Keratinocyte (primary cell): ENCODE measurements around the gene POTEJ.

GRCh38 chr2:129758801-129759373 lies 220.6 kb upstream of the RAB6C start:
CAGE:
- cytosol, long polyA minus RNA: no peak
- cytosol, long polyA plus RNA: no peak
- long polyA plus RNA: no peak
- nucleus, long polyA minus RNA: no peak
- nucleus, long polyA plus RNA: no peak

CAGE:
- cytosol, long polyA minus RNA: no peak
- cytosol, long polyA plus RNA: no peak
- long polyA plus RNA: no peak
- nucleus, long polyA minus RNA: no peak
- nucleus, long polyA plus RNA: no peak
Observed at GRCh38 chr2:130274729-130274928, 67.3 kb downstream of the CCDC115 start.

GRCh38 chr2:130370239-130371211 lies 14.7 kb downstream of the PTPN18 start:
CAGE:
- cytosol, long polyA minus RNA: no peak
- cytosol, long polyA plus RNA: no peak
- long polyA plus RNA: no peak
- nucleus, long polyA minus RNA: no peak
- nucleus, long polyA plus RNA: no peak

GRCh38 chr2:130611136-130611650 lies at the start of gene POTEJ:
POTEJ (plus strand) TSS chr2:130611440.
CAGE:
- cytosol, long polyA minus RNA: no peak
- cytosol, long polyA plus RNA: no peak
- long polyA plus RNA: no peak
- nucleus, long polyA minus RNA: no peak
- nucleus, long polyA plus RNA: no peak

CAGE:
- cytosol, long polyA minus RNA: no peak
- cytosol, long polyA plus RNA: no peak
- long polyA plus RNA: no peak
- nucleus, long polyA minus RNA: no peak
- nucleus, long polyA plus RNA: no peak
Observed at GRCh38 chr2:131041020-131041904, 52.0 kb downstream of the FAM168B start.

CAGE:
- cytosol, long polyA minus RNA: start-site peak on the minus strand at chr2:131051496-131051518, 75 reads; start-site peak on the minus strand at chr2:131051687-131051708, 59 reads; start-site peak on the minus strand at chr2:131052041-131052059, 20 reads; start-site peak on the minus strand at chr2:131052223-131052312, 12 reads
- cytosol, long polyA plus RNA: start-site peak on the minus strand at chr2:131051506-131051615, 469 and 123 reads in 2 replicates; start-site peak on the minus strand at chr2:131051699-131051711, 126 and 348 reads in 2 replicates
- long polyA plus RNA: no peak
- nucleus, long polyA minus RNA: start-site peak on the minus strand at chr2:131051507-131051634, 199 reads; start-site peak on the plus strand at chr2:131051657-131051719, 5 reads; start-site peak on the minus strand at chr2:131051706-131051712, 44 reads; start-site peak on the minus strand at chr2:131051815-131052017, 49 reads; start-site peak on the minus strand at chr2:131052280-131052429, 24 reads
- nucleus, long polyA plus RNA: start-site peak on the minus strand at chr2:131051311-131052284, 855 and 563 reads in 2 replicates
Observed at GRCh38 chr2:131051457-131052474, 41.5 kb downstream of the FAM168B start.

GRCh38 chr2:131077328-131077991 lies 15.8 kb downstream of the FAM168B start:
CAGE:
- cytosol, long polyA minus RNA: no peak
- cytosol, long polyA plus RNA: no peak
- long polyA plus RNA: no peak
- nucleus, long polyA minus RNA: no peak
- nucleus, long polyA plus RNA: no peak

CAGE:
- cytosol, long polyA minus RNA: no peak
- cytosol, long polyA plus RNA: no peak
- long polyA plus RNA: no peak
- nucleus, long polyA minus RNA: no peak
- nucleus, long polyA plus RNA: no peak
Observed at GRCh38 chr2:131235618-131236568, 26.6 kb downstream of the POTEE start.

DNA sequence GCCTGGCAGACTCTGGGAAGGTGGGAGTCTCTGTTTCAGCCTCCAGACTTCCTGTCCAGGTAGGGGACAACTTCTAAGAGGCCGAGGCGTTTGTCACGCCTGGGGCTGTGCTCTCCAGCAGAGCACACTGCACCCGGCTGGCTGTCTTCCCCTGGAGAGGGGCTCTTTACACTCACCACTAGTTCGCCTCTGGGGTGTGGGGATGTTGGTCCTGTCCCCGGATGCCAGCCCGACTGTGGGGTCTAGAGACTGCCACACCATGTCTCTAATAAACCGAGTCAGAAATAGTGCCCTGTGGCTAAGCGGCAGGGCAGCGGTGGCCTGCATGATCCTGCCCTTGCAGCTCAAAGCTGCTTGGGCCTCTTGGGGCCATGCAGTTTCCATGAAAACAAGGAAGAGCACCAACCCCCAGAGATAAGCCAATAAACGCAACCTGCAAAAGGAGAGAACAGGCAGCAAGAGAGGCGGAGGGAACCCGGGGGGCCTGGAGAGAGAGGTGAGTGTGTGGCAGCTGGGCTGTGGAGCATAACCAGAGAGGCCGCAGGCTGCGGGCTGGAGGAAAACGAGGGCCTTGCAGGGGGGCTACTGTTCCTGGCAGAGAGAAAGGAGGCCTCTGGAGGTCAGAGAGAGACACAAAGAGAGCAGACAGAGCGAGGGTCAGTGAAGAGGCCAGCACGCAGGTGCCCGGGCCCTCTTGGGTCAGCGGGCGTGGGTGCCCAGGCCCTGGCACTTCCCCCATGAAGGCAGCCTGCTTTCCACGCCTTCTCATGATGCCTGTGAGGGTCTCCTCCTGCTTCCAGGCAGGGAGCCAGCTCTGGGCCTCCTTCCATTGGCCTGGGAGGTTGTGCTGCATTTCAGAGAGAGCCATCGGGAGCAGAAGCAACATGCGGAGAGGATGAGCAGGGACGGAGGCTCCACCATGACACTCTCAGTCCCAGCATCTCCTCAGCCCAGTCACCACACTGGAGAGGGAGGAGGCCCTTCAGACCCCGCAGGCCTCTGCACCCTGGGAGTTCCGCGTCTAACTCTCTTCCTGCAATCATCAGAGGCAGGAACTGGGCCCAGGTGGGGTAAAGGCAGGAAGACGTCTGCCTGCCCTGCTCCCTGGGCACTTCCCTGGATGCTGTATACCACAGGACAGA lies 1.5 kb downstream of the MZT2A start:
CAGE:
- cytosol, long polyA minus RNA: no peak
- cytosol, long polyA plus RNA: no peak
- long polyA plus RNA: no peak
- nucleus, long polyA minus RNA: no peak
- nucleus, long polyA plus RNA: no peak

GRCh38 chr2:131491422-131491625 lies 873 bp downstream of the MZT2A start:
CAGE:
- cytosol, long polyA minus RNA: no peak
- cytosol, long polyA plus RNA: no peak
- long polyA plus RNA: no peak
- nucleus, long polyA minus RNA: no peak
- nucleus, long polyA plus RNA: no peak

DNA sequence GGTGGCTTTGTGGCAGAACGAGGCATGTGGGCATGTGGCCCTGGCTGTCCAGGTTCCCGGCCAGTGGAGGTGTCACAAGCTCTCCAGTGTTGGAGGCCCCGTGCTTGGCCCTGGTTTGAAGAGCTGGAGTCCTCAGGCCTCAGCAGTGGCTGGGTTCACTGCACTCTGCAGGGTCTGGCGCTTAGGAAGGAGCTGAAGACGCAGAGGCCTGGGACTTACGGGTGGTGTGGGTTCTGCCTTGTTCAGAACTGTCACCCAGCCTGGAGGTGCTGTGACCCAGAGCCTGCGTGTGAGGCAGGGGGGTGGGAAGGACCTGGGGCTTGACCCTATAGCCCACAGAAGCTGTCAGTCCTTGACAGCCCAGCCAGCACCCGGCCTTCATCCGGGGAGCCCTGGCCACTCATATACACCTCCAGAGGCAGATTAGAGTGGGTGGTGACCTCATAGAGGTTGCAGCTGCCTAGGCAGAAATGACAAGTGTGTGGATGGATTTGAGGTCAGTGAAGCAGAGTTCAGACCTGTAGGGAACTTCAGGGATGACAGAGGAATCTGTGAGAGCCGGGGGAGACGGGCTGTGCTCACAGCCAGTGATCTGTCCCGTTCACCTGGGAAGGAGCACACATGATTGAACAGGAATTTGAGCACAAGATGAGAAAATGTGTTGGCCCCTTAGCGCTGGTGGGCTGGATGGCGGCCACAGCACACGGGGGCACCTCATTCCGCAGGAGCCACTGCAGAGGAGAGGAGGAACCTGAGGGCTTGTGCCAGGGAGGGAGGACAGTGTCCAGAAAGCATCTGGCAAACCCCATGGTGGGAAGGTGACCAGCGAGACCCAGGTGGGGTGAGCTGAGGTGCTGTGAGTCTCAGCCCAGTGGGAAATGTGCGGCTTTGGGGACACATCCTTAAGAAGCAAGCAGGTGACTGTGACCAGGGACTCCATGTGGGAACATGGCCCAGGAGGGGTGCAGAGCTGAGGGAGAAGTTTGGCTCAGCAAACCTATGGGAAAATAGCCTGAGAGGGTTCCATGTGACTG lies 15.4 kb upstream of the CCDC74A start:
CAGE:
- cytosol, long polyA minus RNA: no peak
- cytosol, long polyA plus RNA: no peak
- long polyA plus RNA: no peak
- nucleus, long polyA minus RNA: no peak
- nucleus, long polyA plus RNA: no peak

GRCh38 chr2:131683093-131683304 lies 155.3 kb downstream of the CCDC74A start:
CAGE:
- cytosol, long polyA minus RNA: no peak
- cytosol, long polyA plus RNA: no peak
- long polyA plus RNA: no peak
- nucleus, long polyA minus RNA: no peak
- nucleus, long polyA plus RNA: no peak

CAGE:
- cytosol, long polyA minus RNA: no peak
- cytosol, long polyA plus RNA: no peak
- long polyA plus RNA: no peak
- nucleus, long polyA minus RNA: no peak
- nucleus, long polyA plus RNA: no peak
Observed at GRCh38 chr2:131755909-131756442, 228.3 kb downstream of the CCDC74A start.

DNA sequence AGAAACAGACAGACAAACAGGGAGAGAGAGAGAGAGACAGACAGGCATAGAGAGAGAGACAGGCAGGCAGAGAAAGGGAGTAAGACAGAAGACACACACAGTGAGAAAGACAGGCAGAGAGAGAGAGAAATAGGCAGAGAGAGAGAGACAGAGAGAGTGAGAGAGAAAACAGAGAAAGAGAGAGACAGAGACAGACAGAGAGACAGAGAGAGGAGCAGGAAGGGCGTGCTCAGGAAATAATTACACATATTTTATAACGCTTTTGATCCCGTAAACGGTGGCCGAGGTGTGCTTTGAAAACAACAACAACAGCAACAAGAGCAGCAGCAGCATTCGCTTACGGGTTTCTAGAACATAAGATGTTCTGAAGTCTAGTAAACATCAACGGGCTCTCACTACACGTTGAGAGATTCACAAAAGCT lies 105.5 kb upstream of the ANKRD30BL start:
CAGE:
- cytosol, long polyA minus RNA: no peak
- cytosol, long polyA plus RNA: no peak
- long polyA plus RNA: no peak
- nucleus, long polyA minus RNA: no peak
- nucleus, long polyA plus RNA: no peak

GRCh38 chr2:132429310-132430046 lies 12.9 kb downstream of the GPR39 start:
CAGE:
- cytosol, long polyA minus RNA: no peak
- cytosol, long polyA plus RNA: no peak
- long polyA plus RNA: no peak
- nucleus, long polyA minus RNA: no peak
- nucleus, long polyA plus RNA: no peak

GRCh38 chr2:132479001-132479710 lies 62.6 kb downstream of the GPR39 start:
CAGE:
- cytosol, long polyA minus RNA: no peak
- cytosol, long polyA plus RNA: no peak
- long polyA plus RNA: no peak
- nucleus, long polyA minus RNA: no peak
- nucleus, long polyA plus RNA: no peak

CAGE:
- cytosol, long polyA minus RNA: no peak
- cytosol, long polyA plus RNA: no peak
- long polyA plus RNA: no peak
- nucleus, long polyA minus RNA: no peak
- nucleus, long polyA plus RNA: no peak
Observed at GRCh38 chr2:132668842-132669796, 886 bp downstream of the LYPD1 start.

DNA sequence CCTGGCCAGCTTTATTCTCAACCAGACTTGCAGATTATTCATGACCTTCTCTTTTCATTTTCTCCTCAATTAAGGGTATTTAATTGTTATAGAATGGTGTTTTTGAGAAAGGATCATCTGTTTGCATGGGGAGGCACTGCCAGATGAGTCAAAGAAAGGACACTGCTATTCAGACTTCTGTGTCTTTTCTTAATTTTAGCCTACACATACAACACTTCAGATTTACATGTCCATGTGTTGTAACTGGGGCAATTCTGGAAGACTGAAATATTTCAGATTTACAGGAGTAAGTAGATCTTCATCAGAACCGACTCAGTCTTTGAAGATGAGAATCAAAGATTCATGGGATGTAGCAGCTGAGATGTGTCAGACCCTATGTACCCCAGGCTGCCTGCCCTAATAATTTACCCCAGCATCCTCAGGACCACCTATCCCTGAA lies 64.1 kb upstream of the LYPD1 start:
CAGE:
- cytosol, long polyA minus RNA: no peak
- cytosol, long polyA plus RNA: no peak
- long polyA plus RNA: no peak
- nucleus, long polyA minus RNA: no peak
- nucleus, long polyA plus RNA: no peak

DNA sequence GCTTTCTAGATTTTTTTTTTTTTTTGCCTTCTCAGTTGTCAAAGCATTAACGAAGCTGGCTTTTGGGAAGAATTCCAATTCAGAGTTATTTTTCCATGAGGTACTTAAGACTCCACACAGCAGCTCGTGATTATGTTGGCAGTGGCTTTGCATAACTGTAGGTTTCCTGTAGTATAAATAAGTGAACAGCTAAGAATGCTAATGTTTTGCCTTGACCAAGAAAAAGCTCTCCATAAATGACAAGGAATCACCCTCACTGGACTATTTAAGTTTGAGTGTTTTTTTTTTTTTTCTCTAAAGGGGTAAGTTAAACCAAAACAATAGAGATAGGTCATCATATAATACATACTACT lies 187.3 kb upstream of the NCKAP5 start:
CAGE:
- cytosol, long polyA minus RNA: no peak
- cytosol, long polyA plus RNA: no peak
- long polyA plus RNA: no peak
- nucleus, long polyA minus RNA: no peak
- nucleus, long polyA plus RNA: no peak

DNA sequence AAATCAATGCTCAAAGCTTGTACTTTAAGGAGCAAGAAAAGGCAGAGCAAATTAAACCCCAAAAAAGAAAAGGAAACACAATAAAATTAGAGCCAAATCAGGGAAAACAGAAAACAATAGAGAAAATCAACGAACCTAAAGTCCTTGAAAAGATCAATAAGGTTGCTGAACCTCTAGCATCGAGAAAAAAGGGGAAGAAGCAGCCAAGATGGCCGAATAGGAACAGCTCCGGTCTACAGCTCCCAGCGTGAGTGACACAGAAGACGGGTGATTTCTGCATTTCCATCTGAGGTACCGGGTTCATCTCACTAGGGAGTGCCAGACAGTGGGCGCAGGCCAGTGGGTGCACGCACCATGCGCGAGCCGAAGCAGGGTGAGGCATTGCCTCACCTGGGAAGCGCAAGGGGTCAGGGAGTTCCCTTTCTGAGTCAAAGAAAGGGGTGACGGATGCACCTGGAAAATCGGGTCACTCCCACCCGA lies 342.1 kb upstream of the NCKAP5 start:
CAGE:
- cytosol, long polyA minus RNA: no peak
- cytosol, long polyA plus RNA: no peak
- long polyA plus RNA: no peak
- nucleus, long polyA minus RNA: no peak
- nucleus, long polyA plus RNA: no peak